Myometrial cell (primary cell): Measurements from ENCODE around the gene BCAP29.

GRCh38 chr7:105924887-105925279 lies 38.2 kb upstream of the CDHR3 start:
- RAMPAGE, long total RNA: no peak

- RAMPAGE, long total RNA: no peak
Measured at GRCh38 chr7:106009252-106010252, 46.5 kb downstream of the CDHR3 start.

DNA sequence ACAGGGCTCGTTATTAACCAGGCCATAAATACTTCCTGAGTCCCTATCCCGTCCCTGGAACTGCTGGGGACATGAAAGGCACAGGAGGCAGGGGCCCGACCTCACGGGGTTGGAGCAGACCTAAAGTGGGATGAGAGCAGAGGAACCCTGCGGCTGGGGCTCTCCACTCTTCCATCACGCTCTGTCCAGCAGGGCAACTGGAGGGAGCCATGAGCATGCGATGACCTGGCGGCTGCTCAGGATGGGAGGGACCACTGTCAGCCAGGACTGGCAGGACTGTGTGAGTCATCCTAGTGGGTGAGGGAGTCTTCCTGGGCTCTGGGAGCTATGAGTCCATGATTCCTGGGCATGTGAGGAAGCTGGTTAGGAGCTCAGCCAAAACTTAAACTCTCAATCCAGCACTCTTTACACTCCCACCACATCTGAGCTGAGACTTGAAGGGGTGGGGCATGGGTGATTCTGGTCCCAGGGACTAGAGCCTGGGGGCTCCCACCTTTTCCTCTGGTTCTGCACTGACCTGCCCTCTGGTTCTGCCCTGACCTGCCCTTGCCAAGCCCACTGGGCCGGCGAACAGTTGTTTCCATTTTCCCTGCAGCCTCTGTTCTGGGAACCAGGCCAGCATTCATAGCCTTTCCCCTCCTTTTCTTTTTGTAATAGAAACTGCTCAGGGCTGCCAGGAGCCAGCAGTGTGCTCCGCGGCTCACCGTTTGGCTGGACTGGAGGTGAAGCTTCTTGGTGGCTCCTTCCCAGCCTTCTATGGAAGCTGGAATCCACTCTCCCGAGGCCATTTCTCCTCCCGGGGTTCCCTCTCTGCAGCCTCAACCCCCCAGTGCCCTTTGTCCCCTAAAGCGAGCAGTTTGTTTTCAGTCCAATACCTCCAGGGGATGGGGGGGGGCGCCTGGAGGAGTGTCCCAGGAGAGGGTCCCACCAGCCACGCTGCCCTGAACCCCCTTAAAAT lies 47.0 kb downstream of the SYPL1 start:
- RAMPAGE, long total RNA: no peak

- RAMPAGE, long total RNA: no peak
Measured at GRCh38 chr7:106257448-106258692, 26.9 kb downstream of the NAMPT start.

DNA sequence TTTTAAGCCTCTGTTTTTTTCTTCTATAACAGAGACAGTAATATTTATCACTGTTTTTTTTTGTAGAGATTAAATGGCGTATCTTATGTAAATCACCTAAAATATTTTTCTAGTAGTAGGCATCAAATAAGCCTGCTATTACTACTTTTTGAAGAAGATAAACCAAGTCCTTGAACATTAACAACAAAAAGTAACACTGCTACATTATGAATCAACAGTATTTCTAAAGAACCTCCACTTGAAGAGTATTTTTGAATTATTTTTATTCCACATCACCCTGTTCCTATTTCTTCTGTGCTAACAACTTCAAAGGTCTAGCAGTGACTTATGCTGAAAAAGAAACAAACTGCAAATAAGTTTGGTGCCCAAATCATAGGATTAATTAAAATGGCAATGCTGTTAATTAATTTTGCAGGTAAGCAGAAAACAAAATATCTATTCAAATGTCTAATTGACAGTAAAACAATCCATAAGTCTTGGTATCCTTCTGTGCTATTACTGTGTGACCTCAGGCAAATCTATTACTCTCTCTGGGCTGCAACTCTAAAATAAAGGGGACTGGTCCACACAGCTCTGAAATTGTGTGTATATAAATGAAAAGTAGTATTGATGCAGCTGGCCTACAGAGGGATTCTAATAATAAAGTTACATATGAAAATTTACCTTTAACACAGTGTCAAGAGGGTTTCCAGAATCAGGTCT lies 21.9 kb downstream of the NAMPT start:
- RAMPAGE, long total RNA: no peak

- RAMPAGE, long total RNA: no peak
Measured at GRCh38 chr7:106263452-106264295, 21.1 kb downstream of the NAMPT start.

DNA sequence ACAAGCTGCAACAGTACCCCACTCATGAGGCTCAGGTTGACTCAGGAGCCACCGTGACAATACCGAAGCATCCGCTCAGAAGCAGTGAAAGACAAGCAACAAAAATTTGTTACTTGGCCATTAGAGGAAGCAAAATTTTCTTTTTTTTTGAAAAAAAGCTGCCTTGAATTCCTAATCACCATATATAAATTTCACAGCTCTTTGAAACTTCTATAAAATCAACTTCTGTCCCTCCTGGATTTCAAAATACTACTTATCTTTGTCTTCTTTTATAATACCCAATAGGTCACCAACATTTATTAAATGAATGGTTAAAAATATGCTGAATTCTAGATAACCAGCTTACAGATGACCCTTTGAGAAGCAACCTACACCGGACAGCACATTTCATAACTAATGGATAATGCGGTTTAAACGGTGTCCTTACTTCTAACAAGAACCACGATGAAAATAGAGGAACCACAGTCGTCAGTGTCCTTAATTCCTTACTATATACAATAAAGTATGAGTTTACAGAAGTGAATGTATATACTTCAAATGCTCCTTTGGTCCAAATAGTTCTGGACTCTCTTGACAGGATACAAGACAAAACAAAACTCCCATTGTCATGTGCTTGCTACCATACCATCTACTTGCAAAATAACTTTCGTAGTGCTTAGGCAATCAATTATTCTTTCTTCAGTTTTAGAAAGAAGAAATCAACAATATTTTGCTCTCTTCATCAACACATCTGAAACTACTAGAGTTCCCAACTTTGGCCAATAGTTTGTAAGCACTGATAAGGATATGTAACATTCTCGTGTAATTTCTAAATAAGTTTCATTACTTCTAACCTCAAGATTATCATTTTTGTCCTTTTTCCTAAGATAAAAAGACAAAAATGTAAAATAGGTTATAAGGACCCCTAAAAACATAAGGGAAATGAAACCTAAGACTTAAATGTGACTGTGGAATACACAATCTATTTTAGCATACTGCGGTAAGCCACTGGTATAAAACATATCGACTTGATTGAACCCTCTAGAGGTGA lies 2.4 kb downstream of the NAMPT start:
- RAMPAGE, long total RNA: no peak

DNA sequence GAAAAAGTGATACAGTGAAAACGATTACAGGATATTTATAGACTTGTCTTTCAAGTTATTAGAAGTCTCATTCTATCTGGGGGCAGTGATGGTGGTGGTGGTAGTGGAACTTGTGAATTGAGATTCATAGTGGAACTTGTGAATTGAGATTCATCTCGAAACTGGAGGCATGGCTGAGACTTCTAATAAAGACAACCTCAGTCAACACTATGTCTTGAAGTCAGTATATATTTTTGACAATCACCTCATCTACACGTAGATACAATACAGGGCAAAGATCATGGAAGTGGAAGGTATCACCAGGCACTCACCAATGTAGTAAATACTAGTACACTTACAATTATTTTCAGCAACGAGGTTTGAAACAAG lies 1.3 kb upstream of the NAMPT start:
- RAMPAGE, long total RNA: no peak

- RAMPAGE, long total RNA: no peak
Measured at GRCh38 chr7:106518987-106519392, 142.0 kb downstream of the CCDC71L start.

DNA sequence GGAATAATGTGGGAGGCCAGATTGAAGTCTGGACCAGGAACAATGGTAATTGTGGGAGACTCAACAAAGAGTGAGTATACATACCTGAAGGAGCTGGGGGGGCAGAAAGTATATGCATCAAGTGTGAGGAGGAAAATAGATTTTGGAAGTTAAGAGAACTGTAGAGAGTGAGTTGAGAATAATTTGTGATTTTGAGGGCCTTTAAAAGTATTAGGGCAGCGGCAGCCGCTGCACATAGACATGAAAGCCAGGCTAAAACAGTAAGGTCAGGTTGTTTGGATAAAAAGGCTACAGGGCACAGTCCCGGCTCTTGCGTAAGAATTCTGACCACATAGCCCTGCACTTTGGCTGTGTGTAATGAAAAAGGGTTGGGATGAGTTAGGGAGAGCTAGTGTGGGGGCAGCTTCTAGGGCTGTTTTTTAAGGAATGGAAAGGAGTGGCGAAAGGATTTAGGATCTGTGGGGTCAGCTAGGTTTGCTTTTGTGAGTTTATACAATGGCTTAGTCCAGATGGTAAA lies 130.8 kb downstream of the CCDC71L start:
- RAMPAGE, long total RNA: no peak

- RAMPAGE, long total RNA: no peak
Measured at GRCh38 chr7:106640383-106640649, 20.6 kb downstream of the CCDC71L start.

DNA sequence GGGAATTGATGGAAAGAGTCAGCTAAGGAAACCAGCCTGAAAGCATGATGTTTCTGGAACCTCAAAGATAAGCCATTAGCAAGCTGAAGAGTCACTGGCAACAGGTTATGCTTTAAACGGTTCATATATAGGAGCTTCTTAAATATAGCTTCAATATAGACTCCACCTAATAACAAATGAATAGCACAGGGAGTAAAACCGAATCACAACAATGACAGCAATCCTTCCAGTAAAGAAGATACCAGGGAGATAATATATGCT lies 20.4 kb downstream of the CCDC71L start:
- RAMPAGE, long total RNA: no peak

- RAMPAGE, long total RNA: no peak
Measured at GRCh38 chr7:106732159-106732521, 71.2 kb upstream of the CCDC71L start.

DNA sequence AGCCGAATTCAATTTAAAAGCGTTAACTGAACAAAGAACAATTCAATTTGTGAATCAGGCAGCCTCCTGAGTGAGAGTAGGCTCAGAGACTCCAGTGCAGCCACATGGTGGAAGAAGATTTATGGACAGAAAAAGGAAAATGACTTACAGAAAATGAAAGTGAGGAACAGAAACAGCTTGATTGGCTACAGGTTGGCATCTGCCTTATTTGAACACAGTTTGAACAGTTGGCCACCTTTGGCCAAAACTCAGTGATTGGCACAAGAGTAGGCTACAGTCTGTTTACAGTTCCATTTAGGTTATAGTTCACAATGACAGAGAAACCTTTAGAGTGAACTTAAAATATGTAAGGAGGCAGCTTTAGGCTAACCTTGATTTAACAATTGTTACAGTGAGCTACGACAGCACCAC lies 86.3 kb upstream of the CCDC71L start:
- RAMPAGE, long total RNA: no peak

- RAMPAGE, long total RNA: no peak
Measured at GRCh38 chr7:106811846-106812359, 53.2 kb upstream of the PIK3CG start.

- RAMPAGE, long total RNA: no peak
Measured at GRCh38 chr7:106869532-106870717, 4.8 kb downstream of the PIK3CG start.

DNA sequence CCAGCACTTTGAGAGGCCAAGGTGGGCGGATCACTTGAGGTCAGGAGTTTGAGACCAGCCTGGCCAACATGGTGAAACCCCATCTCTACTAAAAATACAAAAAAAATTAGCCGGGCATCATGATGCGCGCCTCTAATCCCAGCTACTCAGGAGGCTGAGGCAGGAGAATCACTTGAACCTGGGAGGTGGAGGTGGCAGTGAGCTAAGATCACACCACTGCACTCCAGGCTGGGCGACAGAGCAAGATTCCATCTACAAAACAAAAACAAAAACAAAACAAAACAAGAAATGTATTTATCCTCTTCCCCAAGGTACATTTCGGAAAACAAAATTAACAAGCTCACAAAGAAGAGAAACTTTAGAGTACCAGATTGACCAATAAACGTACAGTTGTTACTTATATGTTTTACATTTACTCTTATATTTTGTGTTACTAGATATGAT lies 16.5 kb downstream of the PIK3CG start:
- RAMPAGE, long total RNA: no peak

GRCh38 chr7:107172107-107172885 lies 3.5 kb downstream of the HBP1 start:
- RAMPAGE, long total RNA: no peak

GRCh38 chr7:107213396-107213808 lies 44.6 kb downstream of the HBP1 start:
- RAMPAGE, long total RNA: no peak

DNA sequence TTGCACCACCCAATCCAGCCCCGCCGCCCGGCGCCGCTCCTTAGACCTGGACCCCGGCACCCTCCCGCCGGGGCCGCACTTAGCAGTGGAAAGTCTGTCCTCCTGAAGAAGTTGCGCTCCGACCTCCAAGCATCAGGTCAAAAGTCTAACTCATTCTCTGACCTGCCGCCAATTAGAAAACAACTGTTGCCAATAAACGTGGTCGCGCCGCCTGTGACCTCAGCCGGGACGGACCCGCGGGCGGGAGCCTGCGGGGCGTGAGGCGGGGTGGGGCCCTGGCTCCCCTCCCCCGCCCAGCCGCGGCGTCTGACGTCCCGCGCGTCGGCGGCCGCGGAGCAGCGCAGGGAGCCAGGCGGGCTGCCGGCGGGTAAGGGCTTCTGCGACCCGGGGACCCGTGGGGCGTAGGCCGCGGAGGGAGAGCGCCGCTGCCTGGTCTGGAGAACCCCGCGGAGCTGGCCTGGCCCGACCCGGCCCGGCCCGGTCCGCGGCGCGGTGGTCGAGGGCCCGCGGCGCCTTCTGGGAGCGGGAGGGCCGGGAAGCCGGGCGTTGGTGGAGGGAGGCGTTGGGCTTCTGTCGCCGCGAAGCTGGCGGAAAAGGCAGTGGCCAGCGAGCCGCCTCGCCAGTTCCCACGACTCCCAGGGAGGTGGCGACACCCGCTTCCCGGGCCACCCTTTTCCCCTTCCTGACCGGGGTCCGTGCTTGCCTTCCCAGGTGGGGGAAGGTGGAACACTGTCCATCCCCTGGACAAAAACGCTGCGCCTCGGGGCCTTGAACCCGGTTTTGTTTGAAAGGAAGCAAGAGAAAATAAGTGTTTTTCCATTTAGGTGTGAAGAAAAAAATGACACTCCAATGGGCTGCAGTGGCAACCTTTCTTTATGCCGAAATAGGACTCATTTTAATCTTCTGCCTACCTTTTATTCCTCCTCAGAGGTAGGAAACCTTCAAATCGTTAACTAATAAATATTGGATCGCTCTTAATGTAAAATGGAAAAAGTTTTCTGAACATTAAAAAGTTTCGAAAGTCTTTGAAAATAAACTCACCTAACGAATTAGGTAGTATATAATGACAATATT lies at the start of gene BCAP29:
TSS of gene BCAP29 (plus strand) at position 312 of the 1,074 bp plus-strand sequence.
- RAMPAGE, long total RNA: start-site peak on the plus strand centred at position 319 of the sequence, 50 bp wide, 3,059 and 3,959 reads in 2 replicates